ENCODE measurements around a stretch of chr5.

DNA sequence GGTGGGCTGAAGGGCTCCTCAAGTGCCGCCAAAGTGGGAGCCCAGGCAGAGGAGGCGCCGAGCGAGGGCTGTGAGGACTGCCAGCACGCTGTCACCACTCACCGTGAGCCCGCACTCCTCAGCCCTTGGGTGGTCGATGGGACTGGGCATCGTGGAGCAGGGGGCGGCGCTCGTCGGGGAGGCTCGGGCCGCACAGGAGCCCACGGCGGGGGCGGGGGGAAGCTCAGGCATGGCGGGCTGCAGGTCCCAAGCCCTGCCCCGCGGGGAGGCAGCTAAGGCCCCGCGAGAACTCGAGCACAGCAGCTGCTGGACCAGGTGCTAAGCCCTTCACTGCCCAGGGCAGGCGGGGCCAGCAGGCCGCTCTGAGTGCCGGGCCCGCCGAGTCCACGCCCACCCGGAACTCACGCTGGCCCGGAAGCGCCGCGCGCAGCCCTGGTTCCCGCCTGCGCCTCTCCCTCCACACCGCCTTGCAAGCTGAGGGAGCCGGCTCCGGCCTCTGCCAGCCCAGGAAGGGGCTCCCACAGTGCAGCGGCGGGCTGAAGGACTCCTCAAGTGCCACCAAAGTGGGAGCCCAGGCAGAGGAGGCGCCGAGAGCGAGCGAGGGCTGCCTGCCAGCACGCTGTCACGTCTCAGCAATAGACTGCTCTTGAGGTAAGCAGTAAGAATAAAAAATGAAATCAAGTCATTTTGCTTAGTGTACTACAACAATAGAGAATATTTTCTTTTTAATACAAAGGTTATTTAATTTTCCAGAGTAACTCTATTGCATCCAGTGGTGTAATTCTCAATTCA, 670.4 kb upstream of the CTNND2 start:
- PRO-cap = no peak

DNA sequence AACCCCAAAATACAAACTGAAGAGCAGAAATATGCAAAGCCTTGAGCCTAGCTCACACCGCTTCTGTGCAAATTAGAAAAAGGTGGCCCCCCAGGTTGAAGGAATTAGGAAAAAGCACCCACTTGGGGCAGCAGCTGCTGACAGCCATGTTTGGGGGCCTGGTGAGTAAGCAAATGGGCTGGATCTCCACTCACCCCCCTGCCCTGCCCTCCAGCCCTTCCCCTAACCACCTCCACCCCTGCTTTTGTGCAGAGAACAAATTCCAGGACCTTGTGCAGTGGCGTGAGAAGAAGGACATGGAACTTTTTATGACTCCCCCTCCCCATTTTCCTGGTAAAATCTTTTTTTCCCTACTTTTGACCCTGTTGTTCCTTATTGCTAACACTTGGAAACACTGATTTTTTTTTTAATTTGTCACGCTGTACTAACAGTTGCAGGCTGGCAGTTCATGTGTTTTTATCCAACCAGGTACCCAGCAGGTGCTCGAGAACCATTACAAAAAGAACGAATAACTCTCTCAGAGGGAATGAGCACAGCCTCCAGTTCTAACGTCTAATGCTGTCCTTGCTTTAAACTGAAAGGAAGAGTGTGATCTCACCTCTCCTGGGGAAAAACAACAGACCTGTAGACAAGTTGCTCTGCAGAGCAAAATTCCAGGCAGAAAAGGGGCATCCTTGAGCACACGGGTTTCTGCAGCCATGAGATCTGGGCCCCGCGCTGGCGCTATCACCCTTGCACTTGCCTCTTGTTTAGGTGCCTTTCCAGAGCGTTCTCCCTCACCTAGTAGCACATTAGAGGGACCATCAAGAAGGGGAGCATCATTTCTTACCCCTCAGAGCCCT, 92.3 kb upstream of the DNAH5 start:
- PRO-cap = no peak

- PRO-cap = no peak
These were observed 28.4 kb downstream of the TRIO start for GRCh38 chr5:14171557-14171902.

DNA sequence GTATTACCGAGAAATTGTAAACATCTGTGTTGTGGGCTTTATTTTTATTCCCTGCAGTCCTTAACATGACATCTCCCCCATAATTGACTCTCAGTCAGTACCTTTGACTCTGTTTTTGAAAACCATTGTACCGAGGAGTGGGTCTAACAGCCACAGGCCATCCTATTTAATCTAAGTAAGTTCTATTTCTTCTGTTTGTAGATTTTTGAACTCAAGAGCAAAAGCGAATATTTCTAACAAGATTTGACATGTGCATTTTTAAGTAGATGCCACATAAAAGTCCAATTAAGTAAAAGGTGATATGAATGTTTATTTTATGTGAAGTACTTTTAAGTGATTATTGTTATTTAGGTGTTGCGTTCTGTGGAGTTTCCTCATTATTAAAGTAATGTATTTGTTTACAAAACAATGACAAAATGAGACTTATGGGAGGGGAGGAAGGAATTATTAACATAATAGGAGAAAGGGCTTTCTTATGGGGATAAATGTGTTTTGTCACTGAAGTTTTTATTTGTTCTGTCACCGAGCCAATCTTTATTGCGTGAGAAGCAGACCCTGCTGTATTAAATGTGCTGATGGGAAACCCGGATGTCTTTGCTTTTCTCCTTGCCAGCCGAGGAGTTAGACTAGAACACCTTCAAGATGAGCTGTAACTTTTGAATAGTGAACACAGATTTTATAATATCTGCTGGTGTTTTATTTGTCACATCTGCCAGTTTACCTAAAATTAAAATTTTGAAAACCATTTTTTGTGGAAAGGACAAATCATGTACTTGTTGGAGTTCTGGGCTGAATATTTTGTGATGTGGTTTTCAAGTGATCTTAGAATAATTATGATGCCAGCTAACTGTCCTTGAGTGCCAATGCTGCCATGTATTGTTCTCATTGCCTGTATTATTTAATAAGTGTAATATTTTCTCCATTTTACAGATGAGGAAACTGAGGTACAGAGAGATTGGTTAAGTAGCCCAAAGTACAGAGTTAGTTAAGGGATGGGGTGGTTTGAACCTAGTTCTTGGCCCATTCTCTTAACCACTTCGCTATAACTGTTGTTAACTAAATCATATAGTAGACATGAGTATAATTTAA, 44.6 kb downstream of the TRIO start:
- PRO-cap = no peak

GRCh38 chr5:14199745-14200257, 56.7 kb downstream of the TRIO start:
- PRO-cap = no peak

- PRO-cap = no peak
These were observed 82.9 kb downstream of the TRIO start for GRCh38 chr5:14225849-14226607.

DNA sequence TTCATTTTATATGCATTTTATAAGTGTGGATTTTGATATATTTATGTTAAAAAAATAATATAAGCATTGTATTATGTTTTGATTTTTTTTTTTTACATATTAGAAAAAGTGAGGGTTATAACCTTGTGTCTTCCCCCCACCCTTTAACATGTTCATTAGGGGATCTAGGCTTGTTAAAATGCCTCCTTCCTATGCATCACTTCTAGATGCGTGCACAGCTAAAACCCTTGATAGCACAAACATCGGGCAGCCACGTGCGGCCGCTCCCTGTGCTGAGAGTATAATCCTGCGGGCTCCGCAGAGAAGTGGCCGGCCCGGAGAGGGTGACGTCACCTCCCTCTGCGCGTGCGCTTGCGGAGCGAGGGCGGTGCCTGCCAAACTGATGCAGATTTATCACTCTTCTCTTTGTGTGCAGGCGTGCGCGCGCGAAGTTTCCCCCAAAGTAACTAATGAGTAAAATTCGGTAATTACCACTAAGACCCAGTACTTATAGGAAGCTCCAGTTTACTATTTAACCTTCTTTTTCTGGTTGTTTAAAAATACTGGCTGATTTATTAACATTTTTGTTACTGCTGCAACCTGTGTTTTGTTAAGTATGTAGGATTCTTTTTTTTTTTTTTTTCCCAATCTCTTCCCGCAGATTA, 121.5 kb downstream of the TRIO start:
- PRO-cap = bidirectional peak, plus-strand start at position 395 of the sequence, minus-strand start at position 275 of the sequence

- PRO-cap = no peak
These were observed 193.3 kb downstream of the TRIO start for GRCh38 chr5:14336255-14337040.

GRCh38 chr5:14337493-14338080, 194.4 kb downstream of the TRIO start:
- PRO-cap = no peak

DNA sequence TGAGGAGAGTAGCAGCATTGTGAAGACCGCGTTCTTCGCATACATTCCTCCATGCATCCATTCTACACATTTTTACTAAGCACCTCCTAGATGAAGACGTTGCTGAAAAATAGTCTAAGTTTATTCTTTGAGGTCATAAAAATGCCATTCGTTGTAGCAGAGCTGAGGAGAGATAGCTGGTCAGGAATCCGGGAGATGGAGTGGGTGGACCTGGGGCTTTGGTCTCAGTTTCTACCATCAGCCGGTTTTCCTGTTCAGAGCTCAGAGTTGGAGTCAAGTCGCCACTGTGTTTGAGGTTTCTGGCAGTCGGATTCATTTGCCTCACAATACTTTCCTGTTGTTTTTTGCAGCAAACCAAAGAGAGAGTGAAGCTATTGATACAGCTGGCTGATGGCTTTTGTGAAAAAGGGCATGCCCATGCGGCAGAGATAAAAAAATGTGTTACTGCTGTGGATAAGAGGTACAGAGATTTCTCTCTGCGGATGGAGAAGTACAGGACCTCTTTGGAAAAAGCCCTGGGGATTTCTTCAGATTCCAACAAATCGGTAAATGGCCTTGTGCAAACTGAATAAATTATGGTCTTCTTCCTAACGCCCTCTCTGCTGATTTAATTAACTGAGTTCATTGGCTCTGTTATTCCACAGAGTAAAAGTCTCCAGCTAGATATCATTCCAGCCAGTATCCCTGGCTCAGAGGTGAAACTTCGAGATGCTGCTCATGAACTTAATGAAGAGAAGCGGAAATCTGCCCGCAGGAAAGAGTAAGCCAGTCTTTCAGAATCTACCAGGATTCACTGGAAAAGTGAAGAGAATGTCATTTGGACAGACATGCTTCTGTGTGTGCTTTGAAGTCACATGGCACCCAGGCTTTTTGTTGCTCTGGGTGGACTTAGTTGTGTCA, 194.3 kb upstream of the OTULINL start:
- PRO-cap = no peak

- PRO-cap = no peak
These were observed 149.6 kb upstream of the OTULINL start for GRCh38 chr5:14431839-14432471.

GRCh38 chr5:14588737-14589639, 7.4 kb downstream of the OTULINL start:
- PRO-cap = no peak

- PRO-cap = no peak
These were observed 3.8 kb downstream of the OTULIN start for GRCh38 chr5:14668235-14668857.

DNA sequence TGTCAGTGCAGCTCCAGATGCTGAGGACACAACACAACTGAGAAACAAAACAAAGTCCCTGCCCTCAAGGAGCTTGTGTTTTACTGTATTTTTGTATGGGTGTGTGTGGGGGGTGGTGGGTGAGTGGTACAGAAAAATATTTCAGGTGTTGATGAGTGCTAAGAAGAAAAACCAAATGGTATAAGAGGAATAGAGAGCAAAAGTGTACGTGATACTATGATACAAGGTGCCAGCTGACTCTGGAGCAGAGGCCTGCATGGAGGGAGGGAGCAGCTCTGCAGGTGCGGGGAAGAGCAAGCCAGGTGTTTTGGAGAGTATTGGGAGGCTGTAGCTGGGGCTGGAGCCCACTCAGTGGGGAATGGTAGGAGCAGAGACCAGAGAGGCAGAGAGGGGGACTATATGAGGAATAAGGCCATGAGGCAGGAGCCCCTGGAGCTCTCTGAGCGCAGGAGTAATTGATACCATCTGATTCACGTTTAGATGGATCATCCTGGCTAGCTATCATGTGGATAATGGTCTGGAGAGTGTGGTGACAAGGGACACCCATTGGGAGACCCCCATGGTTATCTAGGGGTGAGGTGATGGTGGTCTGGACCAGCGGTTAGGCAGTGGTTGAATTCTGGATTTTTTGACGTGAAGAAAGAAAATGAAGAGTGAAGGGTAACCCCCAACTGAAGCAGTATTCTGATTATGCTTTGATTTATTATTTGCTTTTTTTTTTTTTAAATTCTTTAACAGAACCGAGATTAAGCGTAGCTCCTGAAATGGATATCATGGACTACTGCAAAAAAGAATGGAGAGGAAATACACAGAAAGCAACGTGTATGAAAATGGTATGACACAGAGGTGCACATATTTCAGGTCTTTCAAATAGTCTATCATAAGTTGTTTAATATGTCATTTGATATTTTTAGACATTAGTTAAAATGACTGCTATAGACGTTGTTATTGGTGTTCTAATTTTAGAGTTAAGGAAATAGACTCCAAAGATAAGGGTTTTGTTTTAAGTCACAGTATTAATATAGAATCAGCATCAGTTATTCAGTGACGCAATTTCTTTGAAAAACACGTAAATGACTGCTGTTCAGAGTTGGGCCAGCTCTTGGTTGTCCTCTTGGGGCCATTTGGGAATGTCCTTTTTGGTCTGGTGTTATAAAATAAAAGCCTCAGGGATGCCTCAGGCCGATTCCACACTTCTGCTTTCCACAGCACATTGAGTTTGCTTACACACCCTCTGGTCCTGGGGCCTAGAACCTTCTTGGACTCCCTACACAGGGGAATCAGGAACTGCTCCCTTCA, 13.9 kb downstream of the OTULIN start:
- PRO-cap = no peak

- PRO-cap = no peak
These were observed 57.6 kb downstream of the OTULIN start for GRCh38 chr5:14722000-14722589.

- PRO-cap = no peak
These were observed 62.0 kb downstream of the ANKH start for GRCh38 chr5:14809318-14810208.

DNA sequence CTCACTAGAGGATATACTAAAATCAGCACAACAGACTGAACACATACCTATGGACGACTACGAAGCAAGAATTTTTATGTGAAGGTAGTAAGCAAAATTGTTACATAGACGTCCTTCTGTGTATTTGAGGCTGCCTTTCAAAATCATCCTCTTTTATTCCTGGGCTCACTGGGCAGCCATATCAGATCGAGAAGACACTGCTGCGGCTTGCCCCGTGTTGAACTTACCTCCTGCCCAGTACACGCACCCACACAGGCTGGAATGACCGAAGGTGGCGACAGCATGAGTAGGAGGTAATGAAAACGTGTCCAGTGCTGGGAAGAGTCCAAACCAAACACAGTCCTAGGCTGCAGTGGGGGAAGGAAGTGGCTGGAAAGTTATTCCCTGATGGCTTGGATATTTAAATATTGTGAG, 41.5 kb downstream of the ANKH start:
- PRO-cap = no peak

DNA sequence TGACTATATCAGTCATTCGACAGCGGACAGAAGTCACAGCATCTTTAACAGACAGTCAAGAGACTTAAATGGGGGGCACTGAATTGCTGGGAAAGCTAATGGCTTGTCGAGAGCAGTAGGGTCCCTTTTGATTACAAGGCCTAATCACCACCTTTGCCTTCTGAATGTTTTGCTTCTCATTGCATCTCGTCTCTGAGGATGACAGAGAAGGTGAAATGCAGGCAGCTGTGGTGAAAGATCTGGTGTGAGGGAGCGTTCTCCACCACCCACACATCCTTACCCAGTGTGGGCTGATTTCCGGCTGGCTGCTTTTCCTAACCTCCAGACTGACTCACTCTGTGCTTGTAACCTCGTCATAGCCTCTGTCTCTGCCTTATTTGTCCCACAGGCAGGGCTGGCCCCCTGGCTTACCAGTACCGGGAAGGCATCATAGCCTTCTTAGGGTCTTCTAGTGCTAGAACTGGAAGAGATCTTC, 54.3 kb upstream of the ANKH start:
- PRO-cap = no peak

DNA sequence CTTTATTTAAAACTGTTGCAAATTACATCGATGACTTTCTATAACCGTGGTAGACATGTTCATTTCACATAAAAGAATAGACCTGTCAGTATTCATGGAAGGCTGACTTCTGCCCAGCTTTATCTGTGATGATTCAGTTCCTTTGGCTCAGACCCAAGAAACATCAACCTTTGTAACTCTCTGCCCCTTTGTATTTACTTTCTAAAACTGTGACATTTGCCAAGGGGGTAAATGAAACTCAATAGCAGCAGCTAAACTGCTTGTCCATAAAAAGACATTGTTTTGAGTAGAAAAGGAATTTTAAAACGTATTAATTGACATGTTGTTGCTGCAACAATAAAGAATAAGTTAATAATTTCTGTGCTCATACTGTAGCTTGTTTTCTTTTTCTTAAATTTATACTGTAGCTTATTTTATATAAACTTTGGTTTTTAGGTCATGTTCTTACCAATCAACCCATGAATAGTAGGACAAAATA, 137.9 kb upstream of the ANKH start:
- PRO-cap = no peak

DNA sequence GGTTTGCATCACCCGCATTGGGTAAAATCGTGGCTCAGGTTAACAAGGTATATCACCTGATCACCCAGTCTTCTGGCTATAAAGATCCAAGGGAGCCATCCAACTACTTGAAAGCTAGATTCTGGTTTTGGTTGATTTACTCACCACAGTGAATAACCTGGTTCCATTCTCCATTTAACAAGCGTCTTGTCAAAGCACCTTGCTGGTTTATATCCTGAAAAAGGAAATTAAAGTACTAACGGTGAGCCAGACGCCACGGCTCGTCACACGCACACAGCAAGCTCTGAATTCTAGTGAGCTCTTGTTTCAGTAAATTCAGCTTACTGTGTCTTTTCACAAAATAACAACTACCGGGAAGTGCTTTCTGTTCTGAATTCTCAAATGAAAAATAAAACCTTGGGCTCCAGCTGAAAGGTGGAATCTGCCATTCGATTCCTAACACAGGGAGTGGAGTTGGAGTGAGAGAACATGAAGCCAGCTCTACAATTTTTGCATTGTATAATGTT, 74.5 kb upstream of the FBXL7 start:
- PRO-cap = no peak